ENCODE measurements around the genes ZNF410 and ABCD4.

GRCh38 chr14:73087816-73088372 lies 29.6 kb downstream of the RBM25 start:
- RRBS, result no CpG with 5 or more reads among the region's 4 CpGs

DNA sequence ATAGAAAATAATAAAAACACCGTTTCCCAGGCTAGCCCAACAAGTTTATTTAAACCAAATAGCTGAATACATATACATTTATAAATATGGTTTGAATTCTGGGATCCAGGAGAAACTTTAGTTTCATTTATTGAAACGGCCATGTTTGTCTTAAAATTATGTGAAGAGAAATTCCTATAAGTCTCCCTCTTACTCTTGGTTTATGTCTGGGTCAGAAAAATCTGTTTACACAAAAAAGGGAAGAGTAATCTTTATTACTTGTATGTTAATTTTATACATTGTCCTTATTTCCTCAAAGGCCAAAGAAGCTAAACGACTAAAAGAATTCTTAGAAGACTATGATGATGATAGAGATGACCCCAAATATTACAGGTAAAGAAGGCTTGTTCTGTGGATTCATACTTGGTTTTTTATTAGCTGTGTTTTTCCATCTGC lies 28.8 kb upstream of the PSEN1 start:
- RRBS, result no CpG with 5 or more reads among the region's 3 CpGs

GRCh38 chr14:73206257-73206682 lies 31.0 kb upstream of the PAPLN start:
- RRBS, result no CpG with 5 or more reads among the region's 3 CpGs

GRCh38 chr14:73220284-73220891 lies 16.9 kb upstream of the PAPLN start:
- RRBS, result no CpG with 5 or more reads among the region's 6 CpGs

DNA sequence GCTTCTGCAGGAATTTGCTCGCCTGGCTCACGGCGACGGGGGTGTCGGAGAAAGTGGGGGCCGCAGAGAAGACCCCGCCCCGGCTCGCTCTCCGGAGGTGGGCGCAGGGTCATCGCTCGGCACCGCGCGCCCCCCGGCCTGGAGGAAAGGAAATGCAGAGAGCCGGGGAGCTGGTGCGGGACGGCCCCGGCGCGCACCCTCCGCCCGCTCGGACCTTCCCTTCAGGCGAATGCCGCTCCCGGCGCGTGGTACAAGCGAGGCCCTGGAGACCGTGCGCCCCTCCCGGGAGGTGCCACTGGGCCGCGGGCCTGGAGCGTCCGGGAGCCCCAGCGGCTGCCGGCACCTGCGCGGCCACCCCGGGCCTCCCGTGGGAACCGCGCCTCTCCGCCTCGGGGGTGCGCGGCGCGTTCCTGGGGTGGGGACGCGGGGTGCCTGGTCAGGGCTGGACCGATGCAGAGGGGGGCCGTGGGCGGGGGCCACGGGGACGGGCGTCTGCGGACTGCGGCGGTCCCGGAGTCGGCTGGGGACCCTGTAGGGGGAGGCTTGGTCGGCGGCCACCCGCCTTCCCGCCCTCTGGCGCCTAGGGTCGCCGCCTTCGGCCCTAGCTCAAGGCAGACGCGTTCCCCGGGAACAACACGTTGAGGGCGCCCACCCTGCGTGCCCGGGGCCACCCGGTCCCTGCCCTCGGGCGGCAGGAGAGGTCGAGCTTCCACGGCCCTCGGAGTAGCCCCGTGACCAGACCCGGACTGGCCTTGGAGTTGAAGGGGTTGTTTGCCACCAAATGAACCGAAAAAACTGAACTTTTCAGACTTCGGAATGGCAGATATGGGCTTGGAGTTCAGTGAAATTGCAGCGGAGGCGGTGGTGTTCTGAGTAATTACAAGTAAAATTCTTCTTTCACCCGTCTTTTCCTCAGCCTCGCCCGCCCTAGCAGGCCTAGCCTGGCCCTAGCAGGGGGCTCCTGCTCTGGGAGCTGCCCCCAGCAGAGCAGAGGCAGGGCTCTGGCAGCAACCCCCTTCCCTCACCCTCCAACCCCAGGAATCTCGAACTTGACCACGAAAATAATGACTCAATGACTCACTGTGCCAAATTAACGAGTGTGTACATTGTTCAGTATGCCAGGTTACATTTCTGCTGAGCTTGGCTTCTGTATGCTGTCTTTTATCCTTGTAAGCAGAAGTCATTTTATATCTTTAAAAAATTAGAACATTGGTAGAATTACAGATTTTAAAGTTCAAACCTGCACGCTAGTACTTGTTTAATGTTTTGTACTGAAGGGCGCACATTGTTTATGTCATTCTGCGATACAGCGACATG lies 807 bp downstream of the PAPLN start:
- RRBS, result 5% methylated on average over 44 of the region's 103 CpGs

DNA sequence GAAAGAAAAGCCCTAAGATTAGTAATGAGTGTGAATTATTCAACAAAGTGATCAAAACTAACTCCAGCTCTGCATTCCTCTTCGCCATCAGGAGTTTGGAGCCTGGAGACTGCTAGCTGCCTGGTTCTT lies 268 bp upstream of the ACOT2 start:
- RRBS, result no CpG with 5 or more reads among the region's 1 CpG

- RRBS, result no CpG with 5 or more reads among the region's 18 CpGs
Measured at GRCh38 chr14:73722496-73723252, 8.5 kb upstream of the PNMA1 start.

DNA sequence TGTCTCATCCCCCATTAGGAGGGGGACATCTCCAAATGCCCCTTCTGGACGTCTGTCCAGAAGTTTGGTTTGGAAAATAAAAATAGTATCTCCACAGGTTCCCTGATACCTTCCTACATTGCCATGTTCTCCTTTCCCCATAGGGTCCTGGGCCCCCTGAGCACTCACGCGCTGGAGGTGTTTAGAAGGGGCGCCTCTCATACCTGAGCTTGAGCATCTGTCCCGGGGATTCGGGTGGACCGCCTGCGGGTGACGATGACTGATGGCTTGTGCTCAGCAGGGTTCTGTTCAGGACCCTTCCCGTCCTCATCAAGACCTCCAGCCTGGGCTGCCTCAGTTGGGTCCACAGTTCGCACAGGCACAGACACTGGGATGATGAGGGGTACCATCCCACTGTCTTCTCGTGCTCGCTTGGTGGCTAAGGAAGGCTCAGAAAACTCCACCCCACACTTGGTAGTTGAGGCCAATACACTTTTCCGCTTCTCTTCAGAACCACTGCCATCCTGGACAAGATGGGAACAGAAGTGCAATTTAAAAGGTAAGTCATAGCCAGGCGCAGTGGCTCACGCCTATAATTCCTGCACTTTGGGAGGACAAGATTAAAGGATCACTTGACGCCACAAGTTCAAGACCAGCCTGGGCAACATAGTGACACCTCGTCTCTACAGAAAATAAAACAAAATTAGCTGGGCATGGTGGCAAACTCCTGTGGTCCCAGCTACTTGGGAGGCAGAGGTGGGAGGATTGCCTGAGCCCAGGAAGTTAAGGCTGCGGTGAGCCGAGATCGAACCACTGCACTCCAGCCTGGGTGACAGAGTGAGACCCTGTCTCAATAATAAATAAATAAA lies 22.8 kb upstream of the PNMA1 start:
- RRBS, result no CpG with 5 or more reads among the region's 21 CpGs

GRCh38 chr14:73744203-73744814 lies 15.8 kb downstream of the MIDEAS start:
- RRBS, result no CpG with 5 or more reads among the region's 7 CpGs

DNA sequence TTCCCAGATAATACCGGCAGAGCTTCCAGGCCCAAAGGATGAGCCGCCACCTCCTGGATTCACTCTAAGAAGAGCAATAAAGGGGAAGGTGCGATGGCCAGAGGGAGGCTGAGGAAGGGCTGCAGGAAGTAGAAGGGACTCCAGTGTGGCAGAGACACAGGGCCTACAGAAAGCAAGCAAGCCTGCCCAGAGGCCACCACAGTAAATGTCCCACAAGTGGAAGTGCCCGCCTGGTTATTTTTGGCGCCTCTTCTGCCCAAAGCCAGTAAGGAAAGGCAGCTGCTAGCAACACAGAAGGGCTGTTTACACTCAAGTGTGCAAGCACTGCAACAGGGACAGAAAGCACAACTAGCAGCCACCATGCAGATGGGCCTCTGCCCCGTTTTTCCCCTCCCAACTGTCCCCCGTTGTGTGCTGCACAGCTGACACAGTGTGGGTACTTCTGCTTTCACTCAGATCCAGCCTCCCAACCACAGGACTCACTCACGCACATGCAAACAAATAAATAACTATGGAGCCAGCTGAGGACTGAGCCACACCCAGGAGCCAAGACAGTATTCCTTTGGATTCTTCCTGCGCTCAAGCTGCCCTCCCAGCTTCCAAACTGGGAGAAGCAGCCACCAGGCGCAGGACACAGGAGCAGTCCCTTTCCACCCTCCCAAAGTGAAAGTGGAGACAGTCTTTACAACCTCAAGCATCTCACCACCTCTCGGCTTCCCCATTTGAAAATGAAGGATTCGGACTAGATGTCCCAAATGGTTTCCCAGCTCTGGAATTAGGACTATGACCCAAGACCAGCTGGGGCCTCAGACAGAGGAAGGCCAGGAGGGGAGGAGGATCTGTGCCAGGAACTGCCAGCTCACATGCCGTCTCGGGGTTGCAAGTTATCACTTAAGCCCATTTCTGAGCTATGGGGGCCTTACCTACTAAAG lies 6.0 kb downstream of the MIDEAS start:
- RRBS, result no CpG with 5 or more reads among the region's 14 CpGs

DNA sequence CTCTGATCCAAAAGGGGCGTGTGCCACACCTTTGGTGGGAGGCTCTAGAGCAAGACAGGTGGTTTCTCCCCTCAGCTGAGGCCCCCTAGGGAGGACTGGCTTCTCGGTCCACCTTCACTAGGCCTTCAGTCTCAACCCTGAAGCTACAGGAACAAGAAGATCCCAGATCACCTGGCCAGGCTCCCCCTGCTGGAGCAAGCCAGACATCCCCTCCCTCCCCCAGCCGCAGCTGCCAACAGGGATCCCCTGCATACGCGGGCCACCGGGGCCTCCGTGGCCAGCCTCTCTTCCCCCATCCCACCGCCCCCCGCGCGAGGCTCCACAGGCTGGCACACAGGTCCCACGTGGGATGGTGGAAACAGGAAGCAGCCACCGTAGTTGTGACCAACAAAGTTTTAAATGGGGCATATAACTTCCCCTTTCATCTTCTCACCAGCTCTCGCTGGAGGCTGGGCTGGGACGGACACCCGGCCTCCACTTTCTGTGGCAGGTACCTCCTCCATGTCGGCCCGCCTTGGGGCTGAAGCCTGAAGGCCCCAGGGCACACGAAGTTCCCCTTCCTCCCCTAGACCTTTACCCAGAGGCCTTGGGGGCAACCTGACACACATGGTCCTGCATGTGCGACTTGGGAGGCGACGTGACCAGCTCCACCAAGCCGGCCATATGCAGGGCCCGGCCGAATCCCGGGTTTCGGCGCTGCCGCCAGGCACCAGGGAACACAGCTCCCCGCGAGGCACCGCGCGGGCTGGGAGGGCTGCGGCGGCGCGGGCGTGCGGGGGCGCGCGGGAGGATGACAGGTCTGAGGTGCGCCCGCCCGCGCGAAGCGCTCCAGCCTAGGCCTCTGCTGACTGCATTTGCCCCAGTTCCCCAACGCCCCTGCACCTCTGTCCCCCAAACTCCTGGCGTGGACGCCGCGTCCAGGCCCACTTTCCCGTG lies 1.5 kb downstream of the MIDEAS start:
- RRBS, result no CpG with 5 or more reads among the region's 55 CpGs

DNA sequence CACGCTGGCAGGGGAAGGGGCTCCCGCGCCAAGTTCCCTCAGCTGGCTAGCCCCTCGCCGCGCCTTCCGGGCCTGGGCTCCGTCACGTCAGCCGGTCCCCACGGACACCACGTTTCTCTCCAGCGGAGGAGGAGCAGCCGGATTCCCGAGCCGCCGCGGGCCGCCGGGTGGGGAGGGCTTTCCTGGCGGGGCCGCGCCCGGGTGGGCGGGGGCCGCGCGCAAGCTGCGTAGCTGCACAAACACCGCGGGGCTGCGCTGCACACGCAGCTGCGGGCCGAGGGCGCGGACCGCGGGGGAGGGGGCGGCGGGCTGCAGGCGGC lies 904 bp downstream of the MIDEAS start:
- RRBS, result 0% methylated on average over 2 of the region's 42 CpGs

- RRBS, result no CpG with 5 or more reads among the region's 3 CpGs
Measured at GRCh38 chr14:73763345-73763769, 3.3 kb upstream of the MIDEAS start.

DNA sequence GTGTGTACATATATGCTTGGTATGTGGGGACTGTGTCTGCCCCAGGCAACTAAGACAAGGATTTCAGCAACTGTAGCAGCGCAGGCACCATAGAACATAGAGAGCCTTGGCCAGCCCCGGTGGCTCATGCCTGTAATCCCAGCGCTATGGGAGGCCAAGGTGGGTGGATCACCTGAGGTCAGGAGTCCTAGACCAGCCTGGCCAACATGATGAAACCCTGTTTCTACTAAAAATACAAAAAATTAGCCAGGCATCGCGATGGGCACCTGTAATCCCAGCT lies 13.3 kb upstream of the PTGR2 start:
- RRBS, result no CpG with 5 or more reads among the region's 5 CpGs

- RRBS, result under 1% methylated on average over 15 of the region's 67 CpGs
Measured at GRCh38 chr14:73886112-73887103, at the start of gene ZNF410. Gene ZNF410 (plus strand): TSS chr14:73886859.

GRCh38 chr14:73960991-73961726 lies 11.1 kb downstream of the COQ6 start:
- RRBS, result no CpG with 5 or more reads among the region's 12 CpGs

GRCh38 chr14:73977783-73978355 lies 27.8 kb downstream of the COQ6 start:
- RRBS, result no CpG with 5 or more reads among the region's 5 CpGs

- RRBS, result no CpG with 5 or more reads among the region's 5 CpGs
Measured at GRCh38 chr14:74019687-74020181, 585 bp downstream of the BBOF1 start.

DNA sequence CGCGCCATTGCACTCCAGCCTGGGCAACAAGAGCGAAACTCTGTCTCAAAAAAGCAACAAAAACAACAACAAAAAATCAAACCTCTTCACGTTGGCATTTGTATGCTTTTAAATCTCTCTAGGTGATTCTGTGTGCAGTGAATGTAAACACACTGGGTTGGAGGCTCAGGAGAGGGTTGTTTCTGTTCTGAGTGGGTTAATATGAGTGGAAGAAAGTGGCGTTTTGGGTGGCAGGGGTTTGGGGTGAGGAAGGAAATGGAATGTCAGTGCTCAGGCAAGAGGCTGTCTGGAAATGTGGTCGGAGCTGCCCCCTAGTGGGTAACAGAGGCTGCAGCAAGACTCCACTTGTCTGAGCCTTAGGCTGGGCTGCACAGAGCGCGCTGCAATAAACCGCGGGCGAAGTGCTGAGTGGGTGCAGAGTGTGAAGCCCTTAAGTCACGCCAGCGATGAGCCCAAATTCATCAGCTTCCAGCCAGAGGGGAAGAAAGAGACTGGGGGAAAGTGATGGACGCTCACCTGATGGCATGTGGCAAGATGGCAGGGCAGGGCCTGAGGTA lies 12.2 kb downstream of the VSX2 start:
- RRBS, result no CpG with 5 or more reads among the region's 14 CpGs

DNA sequence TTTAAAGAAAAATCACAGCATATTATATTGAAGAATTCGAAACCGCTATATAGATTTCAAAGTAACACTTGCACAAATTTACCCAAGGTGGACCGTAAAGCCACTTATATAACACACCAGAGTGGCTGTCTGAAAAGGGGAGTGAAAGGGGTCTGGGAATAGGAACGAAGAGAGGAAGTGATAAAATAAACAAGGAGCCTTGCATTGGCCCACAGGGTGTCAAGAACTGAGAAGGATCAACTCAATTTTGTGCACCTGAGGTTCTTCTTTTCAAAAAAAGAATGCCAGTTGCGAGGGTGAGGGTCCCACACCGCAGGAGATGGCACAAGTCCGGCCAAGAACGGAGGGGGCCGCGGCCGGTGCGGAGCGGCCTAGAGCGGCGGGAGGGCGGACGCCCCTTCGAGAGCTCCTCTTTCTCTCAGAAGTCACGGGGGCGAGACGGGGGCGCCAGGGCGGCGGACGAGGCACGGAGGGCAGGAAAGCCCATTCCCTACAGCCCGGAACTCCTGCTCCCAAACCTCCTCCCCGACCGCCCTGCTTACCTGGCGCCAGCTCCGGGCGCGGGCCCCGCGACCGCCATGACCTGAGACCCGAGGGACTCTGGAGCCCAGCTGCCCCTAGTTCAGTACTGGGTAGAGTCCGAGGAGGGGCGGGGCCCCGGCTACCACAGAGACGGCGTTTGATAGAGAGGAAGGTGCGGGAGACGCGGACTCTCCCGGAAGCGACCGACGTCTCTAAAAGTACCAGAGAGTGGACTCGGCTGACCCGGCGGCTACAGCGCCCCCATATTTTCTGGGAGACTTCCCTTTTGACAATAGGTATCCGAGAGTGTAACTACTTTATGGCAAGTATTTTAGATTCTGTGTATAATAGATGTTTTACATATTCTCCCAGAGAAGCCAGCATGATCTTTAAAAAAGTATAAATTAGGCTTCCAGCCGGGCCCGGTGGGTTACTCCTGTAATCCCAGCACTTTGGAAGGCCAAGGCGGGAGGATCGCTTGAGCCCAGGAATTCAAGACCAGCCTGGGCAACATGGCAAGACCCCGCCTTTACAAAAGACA lies at the start of gene ABCD4:
Gene ABCD4, minus strand, starts transcription at position 602 of the 1,063 bp plus-strand sequence.
- RRBS, result 1% methylated on average over 12 of the region's 59 CpGs

Data from cardiac fibroblast (primary cell).